Mesenchymal stem cell of adipose (primary cell): ENCODE data around the gene PAK1IP1.

DNA sequence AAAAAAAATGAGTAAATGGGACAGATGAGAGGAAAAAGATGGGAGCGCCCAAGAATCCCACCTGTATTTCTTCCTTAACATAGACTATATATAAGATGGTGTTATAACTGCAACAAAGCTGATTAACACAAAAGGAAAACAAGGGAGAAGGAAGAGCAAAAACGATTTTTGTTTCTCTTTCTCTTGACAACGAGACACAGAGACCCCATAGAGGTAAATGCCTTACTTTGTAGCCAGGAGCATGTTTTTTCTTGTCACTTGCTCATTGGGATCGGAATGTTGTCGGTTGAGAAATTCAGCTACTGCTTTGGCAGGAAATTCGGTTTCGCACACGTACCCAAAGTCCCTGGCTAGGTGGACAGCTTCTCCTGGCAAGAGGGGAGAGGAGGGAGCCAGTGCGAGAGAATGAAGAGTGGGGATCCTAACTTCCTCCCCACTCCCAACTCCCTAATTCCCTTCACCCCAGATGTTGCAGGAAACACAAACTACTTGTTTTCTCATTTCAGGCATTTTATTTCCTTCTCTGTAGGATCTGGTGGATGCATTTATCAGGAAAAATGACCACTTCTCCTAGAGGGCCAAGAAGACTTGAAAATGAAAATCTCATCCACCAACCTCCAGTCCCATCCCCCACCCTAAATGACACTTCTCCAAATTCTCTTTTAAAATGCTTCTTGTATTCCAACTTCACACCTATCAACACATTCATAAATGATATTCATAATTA, 14.5 kb downstream of the TFAP2A start:
- CAGE, long polyA plus RNA: no peak

GRCh38 chr6:10416763-10417556, 2.1 kb upstream of the TFAP2A start:
- CAGE, long polyA plus RNA: no peak

DNA sequence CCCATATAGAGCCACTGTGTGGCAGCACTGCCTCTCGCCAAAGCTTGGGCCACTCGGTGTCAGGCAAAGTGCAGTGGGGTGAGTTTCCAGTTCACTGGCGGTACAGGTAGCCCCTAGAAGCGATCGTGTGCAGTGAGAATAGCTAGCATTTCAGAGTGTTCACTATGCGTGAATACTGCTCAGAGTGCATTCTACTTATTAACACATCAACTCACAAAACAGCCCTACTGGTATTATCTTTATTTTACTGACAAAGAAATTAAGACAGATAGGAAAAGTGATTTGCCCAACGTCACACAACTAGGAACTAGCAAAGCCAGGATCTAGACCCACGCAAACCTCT, 10.5 kb upstream of the GCNT2 start:
- CAGE, long polyA plus RNA: no peak

DNA sequence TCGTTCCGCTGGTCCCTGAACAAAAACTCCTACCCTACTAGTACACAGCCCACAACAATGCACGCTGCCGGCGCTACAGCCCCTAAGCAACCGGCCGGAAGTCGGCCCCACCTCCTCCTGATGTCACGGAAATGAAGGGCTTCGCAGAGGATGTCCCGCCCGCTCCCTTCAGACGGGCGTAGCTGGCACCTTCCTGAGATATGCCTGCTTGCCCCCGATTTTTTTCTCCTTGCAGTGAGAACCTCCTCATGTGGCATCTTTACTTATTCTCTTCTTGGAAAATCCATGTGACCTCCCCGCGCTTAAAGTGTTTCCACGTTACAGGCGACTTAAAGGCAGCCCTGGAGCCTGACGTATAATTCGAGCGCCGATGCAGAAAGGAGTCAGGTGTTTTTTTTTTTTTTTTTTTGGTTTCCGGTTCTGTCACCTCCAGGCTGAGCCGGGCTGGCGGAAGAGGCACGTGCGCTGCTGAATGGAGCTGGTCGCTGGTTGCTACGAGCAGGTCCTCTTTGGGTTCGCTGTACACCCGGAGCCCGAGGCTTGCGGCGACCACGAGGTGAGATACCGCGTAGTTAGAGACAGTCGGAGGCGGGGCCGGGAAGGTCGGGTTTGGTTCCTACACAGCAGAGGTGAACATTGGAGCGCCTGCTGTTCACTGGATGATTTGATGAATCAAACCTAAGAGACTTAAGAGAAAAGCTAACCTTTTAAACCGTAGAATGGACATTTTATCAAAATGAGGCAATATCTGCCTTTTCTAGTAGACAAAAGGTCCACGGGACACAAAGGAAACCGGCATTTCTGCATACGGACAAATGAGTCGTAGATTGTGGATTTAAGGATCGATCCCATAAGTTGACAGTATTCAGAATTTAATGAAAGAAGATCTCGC, at the start of gene PAK1IP1:
Gene PAK1IP1, plus strand, starts transcription at position 459 of the 892 bp plus-strand sequence.
- CAGE, long polyA plus RNA: no peak

DNA sequence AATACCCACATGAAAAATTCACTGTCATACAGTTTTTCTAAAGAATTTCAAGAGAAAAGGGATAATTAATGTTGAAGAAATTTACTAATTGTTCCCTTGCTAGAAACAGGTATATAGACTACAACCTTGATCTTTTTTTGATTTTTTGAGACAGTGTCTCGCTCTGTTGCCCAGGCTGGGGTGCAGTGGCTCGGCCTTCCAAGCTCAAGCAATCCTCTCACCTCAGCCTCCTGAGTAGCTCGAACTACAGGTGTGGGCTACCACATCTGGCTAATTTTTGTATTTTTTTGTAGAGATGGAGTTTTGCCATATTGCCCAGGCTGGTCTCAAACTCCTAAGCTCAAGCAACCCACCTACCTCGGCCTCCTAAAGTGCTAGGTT, 40.3 kb downstream of the TMEM14B start:
- CAGE, long polyA plus RNA: no peak

GRCh38 chr6:11154011-11154343, 42.5 kb upstream of the ERVFRD-1 start:
- CAGE, long polyA plus RNA: no peak

- CAGE, long polyA plus RNA: no peak
Measured at GRCh38 chr6:11211036-11211564, 21.4 kb downstream of the NEDD9 start.

DNA sequence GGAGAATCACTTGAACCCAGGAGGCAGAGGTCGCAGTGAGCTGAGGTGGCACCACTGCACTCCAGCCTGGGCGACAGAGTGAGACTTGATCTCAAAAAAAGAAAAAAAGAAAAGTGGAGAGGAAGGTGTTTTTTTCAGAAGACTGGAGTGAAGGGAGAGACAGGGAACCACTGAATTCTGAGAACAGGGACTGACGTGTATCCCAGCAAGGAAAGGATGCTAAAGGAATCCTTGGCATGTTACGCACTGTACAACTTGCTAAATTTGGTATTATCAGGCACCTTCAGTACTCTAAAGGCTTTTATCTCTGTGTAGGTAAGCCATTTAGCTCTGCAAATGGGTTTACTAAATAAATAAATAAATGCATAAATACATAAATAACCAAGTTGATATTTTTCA, 4.0 kb downstream of the NEDD9 start:
- CAGE, long polyA plus RNA: no peak

- CAGE, long polyA plus RNA: no peak
Measured at GRCh38 chr6:11230443-11231355, 1.8 kb downstream of the NEDD9 start.

DNA sequence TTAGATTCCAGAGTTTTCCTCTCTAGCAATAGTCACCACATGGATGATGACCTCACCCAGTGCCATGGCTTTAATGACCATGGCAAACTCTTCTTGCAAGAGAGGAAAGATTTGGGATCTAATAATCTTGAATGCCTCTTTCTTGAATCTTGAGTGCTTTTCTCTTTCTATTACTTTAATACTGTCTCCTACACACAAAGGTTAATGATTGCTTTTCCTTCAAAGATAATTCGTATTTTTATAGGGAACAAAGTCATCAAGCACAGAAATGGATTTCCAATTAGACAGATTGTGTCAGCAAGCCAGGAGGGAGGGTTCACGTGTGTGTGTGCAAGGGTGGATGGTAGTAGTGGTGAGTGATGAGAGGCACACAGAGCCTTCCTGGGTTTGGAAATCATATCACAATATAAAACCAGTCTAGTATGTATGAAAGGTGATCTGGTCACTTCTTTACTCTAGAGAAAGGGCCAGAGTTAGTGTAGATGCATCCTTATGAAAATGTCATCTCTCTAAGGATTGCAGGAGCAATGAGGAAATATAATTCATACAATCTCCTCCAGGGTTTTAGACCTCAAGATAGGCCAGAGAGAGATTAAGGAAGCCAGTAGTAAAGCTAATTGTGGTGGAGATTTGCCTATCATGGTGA, 51.2 kb upstream of the NEDD9 start:
- CAGE, long polyA plus RNA: no peak

DNA sequence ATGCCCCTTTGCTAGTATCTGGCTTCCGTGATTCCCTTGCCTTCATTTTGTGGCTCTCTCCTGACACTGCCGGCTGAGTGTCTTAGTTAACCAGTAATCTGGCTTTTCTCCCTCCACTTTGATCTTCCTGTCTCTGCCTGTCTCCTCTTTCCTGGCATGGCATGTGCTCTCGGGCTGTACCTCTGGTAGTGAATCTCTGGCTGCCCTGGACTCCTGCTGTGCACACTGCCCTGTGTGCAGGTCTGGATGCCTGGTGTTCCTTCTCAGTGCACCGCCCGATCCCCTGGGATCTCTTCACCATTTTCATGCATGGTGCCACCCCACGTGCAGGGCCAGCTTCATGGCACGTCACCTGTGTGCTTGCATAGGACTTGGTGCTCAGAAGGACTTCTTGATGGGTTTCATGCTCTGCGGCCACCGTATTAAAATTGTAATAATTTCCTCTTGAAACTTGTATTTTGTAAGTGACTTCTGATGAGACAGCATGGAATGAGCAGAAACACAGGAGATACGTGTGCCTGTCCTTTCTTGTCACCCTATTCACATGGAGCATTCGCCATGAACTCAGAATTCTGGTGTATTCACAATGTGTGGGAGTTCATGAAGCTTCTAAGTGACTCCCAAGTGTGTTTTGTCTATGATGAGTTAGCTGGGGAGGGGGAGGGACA, 91.8 kb upstream of the NEDD9 start:
- CAGE, long polyA plus RNA: no peak

DNA sequence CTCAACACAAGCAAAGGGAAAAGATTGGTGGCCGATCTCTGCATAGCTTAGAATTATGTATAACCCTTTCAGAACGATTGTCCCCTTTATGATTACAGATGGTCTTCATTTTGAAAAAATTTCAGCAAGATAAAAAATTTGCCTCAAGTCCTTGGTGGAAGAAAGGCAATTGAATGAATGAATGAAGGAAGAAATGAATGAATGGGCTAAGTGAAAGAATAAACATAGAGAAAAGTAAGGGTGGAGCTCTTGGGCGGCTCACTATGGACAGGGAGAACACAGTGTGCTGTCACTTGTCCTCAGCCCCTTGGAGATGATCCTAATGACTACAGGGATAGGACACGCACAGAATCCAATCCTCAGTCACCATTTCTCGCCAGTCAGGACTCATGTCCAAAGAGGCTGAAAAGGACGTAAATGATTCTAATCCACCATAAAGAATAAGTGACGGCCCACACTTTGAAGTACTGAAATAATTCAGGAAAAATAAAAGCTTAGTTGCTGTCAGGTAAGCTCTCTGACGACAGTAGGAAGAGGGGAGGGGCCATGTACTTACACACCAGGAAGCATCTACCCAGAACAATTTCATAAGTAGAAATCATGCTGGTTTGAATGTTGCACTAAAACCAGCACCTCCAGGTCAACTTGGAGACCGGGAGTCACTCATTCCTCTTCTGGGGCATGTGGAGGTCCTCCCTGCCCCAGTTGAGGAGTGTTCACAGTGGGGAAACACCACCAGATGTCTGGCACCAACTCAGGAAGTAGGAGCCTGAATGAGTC, 149.0 kb upstream of the NEDD9 start:
- CAGE, long polyA plus RNA: no peak

DNA sequence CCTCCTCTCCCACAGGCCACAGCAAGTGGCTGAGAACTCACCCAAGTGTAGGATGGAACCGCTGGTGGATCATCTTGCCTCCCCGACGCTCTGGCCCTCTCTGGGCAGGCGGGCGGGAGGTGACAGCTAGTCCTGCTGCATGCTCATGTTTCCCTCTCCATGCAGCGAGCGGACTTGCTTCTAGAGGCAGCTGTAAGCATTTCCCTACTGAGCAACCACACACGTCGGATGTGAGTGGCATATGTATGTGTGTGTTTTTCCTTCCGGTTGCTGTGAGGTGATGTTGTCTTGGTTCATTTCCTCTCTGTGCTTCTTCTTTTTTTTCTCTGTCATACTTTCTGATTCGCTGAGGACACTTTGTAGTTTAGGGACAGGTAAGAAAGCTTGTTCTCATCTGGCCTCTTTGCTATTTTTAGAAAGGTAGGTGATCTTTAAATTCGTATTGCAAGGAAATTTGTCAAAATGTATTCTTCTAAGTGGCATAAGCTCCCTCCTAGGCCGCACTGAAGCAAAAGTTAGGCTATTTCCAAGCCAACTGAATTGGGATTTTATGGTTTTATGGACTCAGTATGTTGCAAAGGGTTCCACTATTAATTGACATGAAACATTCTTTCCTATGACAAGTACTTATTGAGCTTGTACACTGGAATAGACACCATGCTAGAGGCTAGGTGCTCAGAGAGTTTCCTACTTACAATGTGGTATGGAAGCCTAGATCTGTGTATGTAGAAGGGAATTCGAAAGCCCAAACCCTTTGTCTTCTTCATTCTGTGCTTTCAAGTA, 149.8 kb upstream of the NEDD9 start:
- CAGE, long polyA plus RNA: no peak

DNA sequence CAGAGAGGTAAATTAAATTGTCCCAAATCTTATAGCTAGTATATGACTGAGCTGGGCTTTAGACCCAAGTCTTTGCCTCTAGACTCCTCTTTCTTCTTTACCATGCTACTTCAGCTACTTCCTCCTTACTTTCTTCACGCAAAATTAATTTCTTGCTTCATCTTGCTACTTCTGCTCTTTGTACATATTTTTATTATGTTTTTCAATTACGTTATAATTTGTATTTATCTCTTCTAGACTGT, 5.3 kb downstream of the TMEM170B start:
- CAGE, long polyA plus RNA: no peak

- CAGE, long polyA plus RNA: no peak
Measured at GRCh38 chr6:11609056-11609585, 71.6 kb downstream of the TMEM170B start.

DNA sequence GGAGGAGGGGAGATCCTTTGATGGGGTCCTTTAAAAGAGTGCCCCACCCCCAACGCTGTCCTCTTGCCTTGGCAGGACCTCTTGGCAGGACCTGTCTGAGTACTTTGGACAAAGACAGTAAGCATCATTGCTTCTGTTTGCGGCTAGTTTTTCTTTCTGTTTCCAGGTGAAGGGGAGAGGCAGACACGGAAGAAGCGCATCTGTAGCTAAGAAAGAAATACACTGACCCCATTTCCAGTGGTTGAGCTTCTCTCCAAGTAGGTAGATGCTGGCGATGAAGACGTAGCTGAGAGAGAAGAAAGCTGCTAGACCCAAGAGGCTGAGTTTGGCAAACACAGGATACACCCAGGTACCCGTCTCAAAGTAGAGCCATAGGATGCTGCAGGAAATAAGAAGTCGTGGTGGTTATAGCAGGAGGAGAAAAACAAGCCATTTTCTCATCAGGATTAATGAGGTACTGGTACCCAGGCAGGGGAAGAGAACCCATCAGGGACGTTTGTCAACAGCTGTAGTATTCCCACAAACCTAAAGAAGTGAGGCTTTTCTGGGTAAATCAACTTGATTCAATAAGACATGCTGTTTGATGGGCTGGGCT, 55.4 kb downstream of the ADTRP start:
- CAGE, long polyA plus RNA: no peak

DNA sequence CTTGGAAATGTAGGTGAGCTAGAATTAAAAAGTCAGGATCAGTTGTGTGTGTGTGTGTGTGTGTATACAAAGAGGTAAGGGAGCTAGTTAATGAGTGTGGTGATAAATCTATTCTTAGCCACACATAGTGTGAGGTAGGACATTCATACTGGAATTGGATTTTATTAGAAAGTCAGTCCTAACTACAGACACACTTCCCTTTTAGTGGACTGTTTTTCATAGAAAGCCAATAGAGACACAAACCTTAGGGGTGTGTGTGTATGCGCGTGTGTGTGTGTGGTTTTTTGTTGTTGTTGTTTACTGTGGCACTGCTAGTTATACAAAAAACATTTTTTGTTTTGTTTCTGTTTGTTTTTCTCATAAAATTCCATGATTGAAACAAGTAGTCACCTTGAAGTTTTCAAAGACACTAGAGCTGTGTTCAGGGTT, 1.4 kb downstream of the ADTRP start:
- CAGE, long polyA plus RNA: no peak

DNA sequence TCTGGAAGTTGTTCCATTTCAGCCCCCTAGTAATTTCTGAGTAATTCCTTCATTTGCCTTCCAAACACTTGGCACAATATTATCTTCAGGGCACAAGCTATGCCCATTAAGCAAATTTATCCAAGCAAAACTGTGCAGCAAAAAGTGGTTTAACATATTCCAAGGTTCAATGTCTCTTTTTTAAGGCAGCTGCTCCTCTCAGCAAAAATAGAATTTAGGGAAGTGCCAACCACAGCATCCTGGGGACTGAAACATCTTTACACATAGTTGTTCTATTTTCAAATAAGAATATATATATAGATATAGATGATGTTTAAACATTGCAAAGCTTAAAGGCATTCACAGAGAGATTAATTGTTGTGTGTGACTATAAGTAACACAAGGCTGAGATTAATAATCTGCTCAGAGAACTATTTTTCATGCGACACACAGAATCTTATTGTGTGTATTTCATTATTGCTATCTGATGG, 75.2 kb upstream of the ADTRP start:
- CAGE, long polyA plus RNA: no peak

DNA sequence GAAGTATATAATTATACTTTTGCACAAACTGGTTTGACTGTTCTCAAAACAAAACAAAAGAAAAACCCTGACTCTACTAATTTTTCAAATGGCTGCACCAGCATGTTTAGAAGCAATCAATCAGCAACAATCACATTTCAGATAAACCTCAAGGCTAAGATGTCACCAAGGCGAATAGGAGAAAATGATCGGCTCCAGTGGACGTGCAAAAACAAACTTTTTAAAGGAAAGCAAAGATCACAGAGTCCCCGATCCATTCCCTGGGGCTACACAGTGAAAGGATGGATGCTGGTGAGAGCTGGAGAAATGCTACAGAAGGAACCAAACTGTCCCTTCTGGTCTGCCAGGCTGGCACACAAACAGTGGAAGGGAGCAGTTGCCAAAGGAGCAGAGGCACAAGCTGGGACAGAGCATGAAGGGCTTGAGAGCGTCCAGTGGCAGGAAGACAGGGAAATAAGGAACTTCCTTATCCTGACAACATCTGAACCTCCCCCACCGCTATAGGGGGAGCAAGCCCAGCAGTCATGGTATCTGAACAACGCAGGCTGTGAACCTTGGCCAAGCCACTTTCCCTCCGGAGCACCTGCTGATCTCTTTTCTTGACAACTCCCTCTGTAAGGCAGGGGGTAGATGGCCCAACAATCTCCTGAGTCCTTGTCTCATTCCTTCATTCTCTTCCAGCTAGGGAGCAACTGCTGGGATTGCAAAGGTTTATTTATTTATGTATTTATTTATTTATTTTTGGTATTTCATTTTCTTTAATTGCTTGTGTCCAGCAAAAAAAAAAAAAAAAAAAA, 73.7 kb upstream of the HIVEP1 start:
- CAGE, long polyA plus RNA: no peak

GRCh38 chr6:11950133-11950580, 62.0 kb upstream of the HIVEP1 start:
- CAGE, long polyA plus RNA: no peak